Metastatic Lung Carcinoma in the Adrenal Gland (tissue), 1 donor: ENCODE measurements around the gene DPH1.

GRCh38 chr17:1543496-1544606 lies 18.7 kb downstream of the PITPNA start:
- PRO-cap: no peak

DNA sequence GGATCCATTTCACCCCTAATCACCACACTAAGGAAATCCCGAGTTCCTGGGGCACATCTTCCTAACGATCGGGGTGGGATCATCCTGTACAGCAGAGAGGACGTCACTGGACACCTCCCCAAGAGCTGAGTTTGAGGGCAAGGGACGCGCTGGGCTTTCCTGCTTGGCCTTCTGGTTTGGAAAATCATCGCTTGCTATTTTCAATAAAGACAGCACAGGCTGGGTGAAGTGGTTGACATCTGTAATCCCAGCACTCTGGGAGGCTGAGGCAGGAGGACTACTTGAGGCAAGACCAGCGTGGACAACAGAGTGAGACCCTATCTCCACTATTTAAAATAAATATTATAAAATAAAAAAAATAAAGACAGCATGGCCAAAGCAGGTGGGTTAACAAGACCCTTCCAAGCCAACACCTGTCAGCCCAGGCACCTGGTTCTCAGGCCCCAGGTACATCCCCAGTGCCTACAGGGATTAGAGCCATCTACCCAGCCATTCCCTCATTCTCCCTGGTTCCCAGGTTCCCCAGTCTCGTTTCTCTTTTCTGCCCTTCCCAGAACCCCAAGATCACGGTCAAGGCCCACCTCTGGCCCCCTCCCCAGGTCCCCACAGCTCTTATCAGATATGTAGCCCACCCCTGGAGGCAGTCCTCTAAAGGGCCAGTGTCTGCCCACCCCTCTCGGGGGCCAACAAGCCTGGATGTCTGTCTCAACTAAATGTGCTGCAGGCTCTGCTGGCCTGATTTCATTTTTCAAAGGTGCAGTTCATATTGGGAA lies 5.8 kb downstream of the PITPNA start:
- PRO-cap: no peak

GRCh38 chr17:1704841-1705997 lies 5.0 kb downstream of the TLCD2 start:
- PRO-cap: no peak

- PRO-cap: no peak
These were observed 7.8 kb upstream of the SERPINF1 start for GRCh38 chr17:1753902-1754650.

- PRO-cap: no peak
These were observed 248 bp downstream of the SERPINF1 start for GRCh38 chr17:1762176-1762440.

DNA sequence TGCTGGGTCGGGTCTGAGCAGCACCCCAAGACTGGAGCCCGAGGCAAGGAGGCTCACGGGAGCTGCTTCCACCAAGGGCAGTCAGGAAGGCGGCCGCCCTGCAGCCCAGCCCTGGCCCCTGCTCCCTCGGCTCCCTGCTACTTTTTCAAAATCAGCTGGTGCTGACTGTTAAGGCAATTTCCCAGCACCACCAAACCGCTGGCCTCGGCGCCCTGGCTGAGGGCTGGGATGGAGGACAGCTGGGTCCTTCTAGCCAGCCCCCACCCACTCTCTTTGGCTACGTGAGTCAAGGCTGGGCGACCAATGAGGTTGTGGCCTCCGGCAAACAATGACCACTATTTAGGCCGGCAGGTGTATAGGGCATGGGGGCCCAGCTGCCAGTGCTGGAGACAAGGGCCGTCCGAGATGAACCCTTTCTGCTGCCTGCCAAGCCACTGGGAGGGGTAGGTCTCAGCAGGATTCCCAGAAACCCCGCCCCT lies 620 bp downstream of the SERPINF1 start:
- PRO-cap: no peak

DNA sequence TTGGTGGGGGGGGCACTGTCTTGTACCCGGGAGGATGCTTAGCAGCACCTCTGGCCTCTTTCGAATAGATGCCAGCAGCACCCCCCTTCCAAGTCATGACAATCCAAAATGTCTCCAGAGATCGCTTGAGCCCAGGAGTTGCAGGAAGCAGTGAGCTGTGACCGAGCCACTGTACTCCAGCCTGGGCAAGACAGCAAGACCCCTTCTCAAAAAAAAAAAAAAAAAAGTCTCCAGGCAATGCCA lies 20.3 kb downstream of the SERPINF1 start:
- PRO-cap: no peak

GRCh38 chr17:1786885-1787547 lies 25.2 kb downstream of the SERPINF1 start:
- PRO-cap: no peak

DNA sequence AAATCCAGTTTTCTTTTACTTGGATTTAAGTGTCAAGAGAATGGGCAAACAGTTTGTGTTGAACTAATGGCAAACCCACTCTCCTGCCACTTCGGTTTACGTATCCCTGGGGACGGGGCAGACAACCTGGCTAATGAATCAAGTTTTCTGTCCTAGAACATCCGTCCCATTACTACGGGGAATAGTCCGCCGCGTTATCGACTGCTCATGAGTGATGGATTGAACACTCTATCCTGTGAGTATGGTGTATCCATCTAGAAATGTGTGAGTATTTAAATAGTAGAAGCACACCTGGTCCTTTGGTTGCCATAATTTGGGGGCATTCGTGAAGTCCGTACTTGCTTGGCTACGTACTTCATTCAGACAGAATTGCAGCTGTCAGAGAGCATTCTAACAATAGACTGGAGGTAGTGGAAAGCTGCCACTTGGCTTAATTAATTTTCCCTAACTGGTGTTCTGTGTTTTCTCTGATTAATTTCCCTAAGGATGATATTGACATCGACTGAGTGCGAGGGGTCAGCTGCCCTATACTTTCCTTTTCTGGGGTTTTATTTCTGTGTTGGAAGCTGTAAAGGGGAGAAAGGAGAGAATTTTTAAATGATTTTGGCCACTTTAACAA lies 14.1 kb downstream of the RPA1 start:
- PRO-cap: no peak

GRCh38 chr17:1979509-1979971 lies 45.6 kb downstream of the RTN4RL1 start:
- PRO-cap: no peak

DNA sequence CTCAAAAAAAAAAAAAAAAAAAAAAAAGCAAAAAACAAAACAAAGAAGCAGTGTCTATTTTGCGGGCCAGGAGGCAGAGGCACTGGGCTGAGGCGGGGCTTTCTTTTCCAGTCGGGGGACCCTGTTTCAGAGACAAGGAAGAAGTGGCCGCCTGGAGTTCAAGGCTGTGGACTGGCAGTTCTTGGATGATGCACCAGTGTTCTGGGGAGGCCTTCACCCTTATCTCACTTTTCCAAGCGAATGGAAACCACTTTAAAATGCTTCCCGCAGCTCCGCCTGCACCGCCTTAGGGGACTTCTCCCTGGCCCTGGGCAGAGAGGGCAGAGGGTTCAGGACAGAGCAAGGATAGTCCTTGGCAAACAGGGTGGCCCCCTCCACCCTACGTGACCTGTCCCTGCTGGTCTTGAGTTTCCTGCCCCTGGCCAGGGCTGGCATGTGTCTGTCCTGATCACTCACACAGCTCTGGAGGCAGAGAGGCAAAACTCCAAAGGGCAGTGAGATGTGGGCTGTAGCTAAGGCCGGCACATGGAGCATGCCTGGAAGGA lies 20.7 kb downstream of the RTN4RL1 start:
- PRO-cap: no peak

GRCh38 chr17:2029793-2030466 lies at the start of gene DPH1:
Gene DPH1, plus strand, starts transcription at chr17:2030153.
- PRO-cap: unidirectional peak, plus-strand start at chr17:2030155

GRCh38 chr17:2043129-2043534 lies 1.3 kb downstream of the OVCA2 start:
- PRO-cap: no peak

DNA sequence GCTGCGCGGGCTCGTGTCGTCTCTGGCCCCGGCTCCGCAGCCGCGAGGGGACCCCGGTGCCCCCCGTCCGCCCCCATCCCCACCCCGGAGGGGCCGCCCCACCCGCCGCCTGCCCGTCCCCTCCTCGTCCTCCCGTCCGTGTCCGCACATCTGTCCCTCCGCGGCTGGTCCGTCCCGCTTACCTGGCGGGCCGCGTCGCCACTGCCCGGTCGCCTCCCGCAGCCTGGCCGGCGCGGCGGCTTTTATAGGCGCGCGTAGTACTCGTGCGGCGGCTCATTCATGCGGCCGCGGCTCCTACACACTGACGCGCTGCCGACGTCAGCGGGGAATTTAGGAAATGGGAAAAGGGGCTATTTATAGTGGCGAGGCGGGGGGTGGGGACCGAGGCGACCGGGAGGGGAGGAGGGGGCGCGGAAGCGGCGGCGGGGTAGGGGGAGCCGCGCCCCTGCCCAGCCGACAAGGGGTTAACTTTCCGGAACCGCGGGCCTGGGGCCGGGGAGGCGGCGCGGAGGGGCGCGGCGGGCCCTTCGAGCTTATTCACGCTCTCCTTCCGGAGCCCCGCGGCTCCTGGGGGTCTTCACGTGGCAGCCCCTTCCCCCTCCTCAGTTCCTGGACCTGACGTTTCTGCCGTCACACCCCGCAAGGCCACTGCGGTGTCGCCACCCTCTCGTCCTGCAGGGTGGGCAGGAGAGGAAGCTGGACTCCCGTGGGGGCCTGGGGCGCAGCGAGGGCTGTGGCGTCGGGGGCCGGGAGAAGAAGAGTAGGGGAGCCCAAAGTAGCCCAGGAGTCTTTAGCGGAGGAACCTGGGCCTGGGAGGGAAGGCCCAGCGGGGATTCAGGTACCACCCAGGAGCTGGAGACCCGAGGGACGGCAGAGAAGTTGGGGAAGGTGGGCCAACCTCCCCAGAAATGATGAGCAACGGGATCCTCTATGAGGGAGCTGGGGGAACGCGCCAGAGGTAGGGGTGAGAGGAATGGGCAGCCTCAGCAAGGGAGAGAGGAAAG lies 3.7 kb upstream of the HIC1 start:
- PRO-cap: unidirectional peak, minus-strand start at position 218 of the sequence

GRCh38 chr17:2071394-2072617 lies 16.9 kb downstream of the HIC1 start:
- PRO-cap: no peak

GRCh38 chr17:2088997-2089488 lies 34.1 kb downstream of the HIC1 start:
- PRO-cap: no peak

- PRO-cap: no peak
These were observed 46.6 kb downstream of the HIC1 start for GRCh38 chr17:2101391-2101983.

- PRO-cap: no peak
These were observed 68.7 kb downstream of the HIC1 start for GRCh38 chr17:2123382-2124302.

DNA sequence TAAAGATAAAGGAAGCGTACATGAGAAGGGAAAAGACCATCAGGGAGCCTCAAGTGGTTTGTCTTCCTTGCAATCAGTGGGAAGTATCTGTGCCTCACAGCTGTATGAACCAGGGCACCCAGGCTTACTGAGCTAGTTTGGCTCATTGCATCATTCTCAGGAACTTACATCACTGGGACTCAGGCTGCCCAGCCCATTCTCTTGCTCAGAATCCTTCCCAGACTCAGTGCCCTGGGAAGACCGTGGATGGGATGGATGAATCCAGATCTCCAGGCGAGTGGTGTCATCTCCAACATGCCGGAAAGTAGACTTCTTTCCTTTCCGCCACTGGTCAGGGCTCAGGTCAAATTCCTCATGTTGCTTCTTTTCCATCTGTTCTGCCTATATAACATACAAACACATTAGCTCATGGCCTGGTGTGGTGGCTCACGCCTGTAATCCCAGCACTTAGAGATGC lies 21.1 kb downstream of the SMG6 start:
- PRO-cap: no peak

DNA sequence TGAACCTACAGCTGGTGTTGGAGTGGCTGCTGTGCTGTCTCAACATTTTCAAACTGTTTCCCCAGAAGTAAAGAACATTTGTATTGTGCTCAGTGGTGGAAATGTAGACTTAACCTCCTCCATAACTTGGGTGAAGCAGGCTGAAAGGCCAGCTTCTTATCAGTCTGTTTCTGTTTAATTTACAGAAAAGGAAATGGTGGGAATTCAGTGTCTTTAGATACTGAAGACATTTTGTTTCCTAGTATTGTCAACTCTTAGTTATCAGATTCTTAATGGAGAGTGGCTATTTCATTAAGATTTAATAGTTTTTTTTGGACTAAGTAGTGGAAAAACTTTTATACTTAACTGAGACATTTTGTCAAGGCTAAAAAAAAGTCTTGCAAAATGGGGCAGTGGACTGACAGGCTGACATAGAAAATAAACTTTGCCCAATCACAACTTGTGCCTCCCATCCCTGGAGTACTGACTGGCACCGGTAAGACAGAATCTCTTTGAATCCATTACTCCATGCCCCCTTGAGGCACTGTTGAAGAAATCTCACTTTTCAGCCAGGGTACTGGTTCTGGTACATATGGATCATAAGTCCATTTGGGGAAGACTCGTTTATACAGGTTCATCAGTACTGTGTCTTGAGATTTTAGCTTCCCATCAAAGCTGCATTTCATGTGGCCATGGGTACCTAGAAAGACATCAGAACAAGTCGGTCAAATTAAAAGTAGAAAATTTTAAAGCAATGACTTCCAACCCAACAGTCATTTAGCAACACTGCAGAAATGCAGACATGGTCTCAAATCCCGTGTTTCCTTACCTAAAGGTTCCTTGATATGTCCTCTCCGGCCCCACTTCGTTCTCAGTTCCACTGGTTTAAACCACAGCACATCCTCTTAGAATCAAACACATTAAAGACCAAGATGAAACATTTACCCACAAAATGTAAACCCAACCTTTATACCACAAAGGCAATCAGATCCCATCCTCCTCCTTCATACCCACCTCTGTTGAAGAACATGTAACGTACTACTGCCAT lies 12.2 kb downstream of the TSR1 start:
- PRO-cap: no peak